Measurements from ENCODE around the genes APC, TSSK1B and FEM1C.

DNA sequence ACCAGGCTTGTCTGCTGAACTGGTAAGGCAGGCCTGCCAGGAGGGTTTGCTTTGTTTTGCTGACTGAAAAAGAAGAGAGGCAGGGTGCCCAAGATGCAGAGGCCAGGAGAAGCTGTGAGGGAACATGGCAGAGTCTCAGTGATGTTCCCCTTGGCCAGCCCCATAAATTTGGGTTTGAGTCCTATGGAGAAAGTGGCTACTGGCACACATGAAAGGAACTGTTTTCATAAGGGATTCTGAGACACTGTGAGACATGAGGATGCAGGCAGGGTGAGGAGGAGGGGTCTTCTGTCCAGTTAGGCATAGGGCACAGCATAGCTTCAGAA is 60.5 kb upstream of the EPB41L4A start:
- PRO-cap, result no peak

- PRO-cap, result bidirectional peak, plus-strand start at chr5:112707575, minus-strand start at chr5:112707376; unidirectional peak, plus-strand start at chr5:112707777
Observed at GRCh38 chr5:112707283-112708446, 30.0 kb upstream of the APC start.

GRCh38 chr5:112737396-112738527 is at the start of gene APC:
Gene APC, plus strand, starts transcription at chr5:112737885.
- PRO-cap, result bidirectional peak, plus-strand start at chr5:112737888, minus-strand start at chr5:112737760

DNA sequence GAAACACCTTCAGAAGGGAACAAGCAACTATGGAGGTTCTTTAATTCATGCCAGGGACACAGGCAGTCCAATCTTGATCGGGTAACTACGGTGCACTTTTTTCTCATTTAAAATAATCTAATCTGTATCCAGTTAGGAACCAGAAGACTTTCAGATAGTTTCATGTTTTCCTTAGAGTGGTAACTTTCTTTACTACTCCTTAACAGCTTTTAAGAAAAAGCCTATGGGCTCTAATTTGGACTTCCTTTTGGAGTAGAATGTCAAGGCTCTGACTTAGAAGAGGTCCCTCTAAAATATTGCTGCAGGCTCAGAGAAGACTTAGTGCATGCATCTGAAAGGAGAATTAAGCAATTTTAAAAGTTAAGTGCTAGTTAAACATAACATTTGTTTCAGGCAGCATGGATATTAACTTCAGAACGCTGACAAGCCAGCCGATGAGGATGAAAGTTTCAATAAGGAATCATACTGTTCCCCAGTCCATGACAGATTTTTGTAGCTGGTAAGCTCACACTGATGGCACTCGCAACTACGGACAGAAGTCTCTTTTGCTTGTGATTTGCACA is 47.3 kb downstream of the DCP2 start:
- PRO-cap, result no peak

- PRO-cap, result no peak
Observed at GRCh38 chr5:113059486-113059954, 82.9 kb downstream of the DCP2 start.

- PRO-cap, result unidirectional peak, plus-strand start at chr5:113246470
Observed at GRCh38 chr5:113246165-113246699, 188.6 kb downstream of the TSSK1B start.

DNA sequence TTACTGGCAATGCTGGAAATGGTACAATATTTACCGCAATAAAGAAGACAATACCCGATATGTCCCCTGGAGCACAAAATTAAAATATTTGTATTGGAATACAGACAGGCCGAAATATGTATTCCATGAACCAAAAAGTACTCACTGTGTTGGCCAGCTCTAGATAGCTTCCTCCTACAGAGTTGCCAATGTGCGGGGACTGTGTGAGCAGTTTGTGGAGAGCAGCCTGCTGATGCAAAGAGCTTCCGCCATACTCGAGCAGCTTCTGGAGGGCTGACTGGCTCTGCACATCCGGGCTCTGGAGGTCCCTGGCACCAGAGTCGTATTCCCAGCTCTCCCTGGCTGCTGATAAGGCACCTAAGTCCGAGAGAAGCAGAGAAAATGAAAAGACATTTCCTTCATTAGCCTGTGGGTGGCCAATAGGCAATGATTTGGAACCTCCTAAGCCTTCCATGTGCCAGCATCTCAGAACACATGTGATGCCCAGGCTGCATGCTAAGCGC is 94.4 kb downstream of the TSSK1B start:
- PRO-cap, result no peak

GRCh38 chr5:113434675-113435258 is at the start of gene TSSK1B:
Gene TSSK1B, minus strand, starts transcription at chr5:113434989.
- PRO-cap, result no peak

DNA sequence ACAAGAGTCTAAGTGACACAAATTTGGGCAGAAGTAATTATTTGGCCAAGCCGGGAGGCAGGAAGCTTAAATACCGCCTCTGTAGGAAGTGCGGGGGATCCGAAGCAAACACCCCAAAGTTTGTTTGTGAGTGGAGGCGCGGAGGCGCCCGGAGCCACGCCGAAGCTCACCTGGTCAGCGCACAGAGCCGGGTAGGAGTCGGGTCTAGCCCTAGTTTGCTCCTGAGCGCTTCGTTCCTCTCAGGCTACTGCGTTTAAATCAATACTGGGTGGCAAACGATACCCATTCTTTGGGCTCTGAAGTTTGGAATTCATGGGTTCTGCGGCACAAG is 865 bp downstream of the MCC start:
- PRO-cap, result no peak

DNA sequence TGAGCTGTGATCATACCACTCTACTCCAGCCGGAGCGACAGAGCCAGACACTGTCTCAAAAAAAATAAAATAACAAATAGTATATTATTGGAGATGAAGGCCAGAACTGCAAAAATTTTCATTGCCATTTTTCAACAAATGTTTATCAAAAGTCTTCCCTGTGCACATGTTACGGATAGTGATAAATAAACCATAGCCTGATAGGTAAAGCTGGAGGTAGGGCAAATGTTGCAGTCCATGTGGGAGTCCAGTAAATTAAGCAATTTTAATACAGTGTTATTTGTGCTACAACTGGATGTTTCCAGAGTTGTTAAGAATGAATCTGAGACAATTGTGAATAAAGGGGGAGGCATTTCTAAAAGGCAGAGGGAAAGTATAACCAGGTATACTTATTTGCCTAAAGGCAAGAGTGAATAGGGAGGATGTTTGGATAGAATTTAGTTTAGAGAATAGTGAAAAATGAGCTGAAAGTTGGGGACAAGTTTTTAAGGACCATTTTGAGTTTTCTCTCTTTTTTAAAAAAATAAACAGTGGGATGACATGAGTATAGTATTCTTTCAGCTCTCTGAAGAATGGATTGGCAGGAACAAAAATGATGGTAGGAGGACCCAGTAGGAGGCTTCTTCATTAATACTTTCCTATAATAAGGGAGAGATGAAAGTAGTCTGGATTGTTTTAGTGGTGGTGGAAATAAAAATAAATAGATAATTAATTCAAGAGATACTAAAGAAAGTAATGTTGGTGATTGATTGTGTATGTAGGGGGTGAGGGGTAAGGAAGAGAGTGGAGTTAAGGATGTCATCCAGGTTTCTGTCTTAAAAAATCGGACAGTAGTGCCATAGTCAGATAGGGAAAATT is 44.5 kb downstream of the YTHDC2 start:
- PRO-cap, result no peak

GRCh38 chr5:113691084-113691366 is 177.5 kb downstream of the YTHDC2 start:
- PRO-cap, result no peak

- PRO-cap, result no peak
Observed at GRCh38 chr5:115261738-115262360, 828 bp downstream of the PGGT1B start.

DNA sequence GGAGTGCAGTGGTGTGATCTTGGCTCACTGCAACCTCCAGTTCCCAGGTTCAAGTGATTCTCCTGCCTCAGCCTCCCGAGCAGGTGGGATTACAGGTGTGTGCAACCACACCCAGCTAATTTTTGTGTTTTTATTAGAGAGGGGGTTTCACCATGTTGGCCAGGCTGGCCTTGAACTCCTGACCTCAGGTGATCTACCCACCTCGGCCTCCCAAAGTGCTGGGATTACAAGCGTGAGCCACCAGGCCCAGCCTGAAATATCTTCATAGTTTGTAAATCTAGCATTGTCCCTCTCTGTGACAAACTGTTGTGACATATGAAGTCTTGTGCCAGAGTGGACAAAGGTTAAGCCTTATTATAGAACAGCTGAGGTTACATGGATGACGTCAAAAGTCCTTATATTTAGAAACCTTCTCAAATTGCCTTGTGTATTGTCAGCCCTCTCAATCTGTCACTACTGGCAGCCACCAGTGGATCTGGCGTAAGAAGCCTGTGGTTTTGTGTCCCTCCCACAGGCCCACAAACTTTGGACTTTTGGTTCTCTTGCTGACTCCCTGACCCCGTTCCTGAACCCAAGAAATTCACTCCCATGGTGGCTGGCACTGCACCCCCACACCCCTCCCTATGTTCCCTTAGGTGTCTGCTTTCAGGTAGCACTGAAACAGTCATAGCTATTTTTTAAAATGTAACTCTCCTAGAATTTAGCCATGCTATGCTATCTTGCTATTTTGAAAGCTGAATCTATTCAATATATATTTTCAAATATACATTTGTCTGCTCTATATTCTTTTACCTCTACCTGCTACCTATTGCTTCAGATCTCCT is 79.4 kb upstream of the CCDC112 start:
- PRO-cap, result no peak

- PRO-cap, result unidirectional peak, plus-strand start at chr5:115417243
Observed at GRCh38 chr5:115417077-115417448, 120.6 kb upstream of the CCDC112 start.

GRCh38 chr5:115543766-115544609 is 587 bp downstream of the FEM1C start:
- PRO-cap, result unidirectional peak, plus-strand start at chr5:115544061; bidirectional peak, plus-strand start at chr5:115544302, minus-strand start at chr5:115544160

DNA sequence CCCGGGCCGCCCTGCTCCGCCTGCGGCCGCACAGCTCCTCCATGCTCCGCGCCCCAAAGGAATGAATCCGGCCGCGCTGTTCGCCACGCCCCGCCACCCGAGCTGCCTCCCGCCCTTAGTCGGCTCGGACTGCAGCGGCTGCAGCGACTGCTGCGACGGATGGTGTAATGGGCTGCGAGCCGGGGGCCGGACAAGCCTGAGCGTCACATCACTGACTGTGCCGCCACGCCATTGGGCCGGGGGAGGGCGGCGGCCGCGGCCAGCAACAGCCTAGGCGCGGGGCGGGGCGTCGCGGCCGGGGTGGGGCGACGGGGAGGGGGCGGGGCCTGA is at the start of gene FEM1C:
FEM1C (minus strand) TSS at position 166 of the 330 bp plus-strand sequence.
- PRO-cap, result bidirectional peak, plus-strand start outside the sequence, minus-strand start at position 131 of the sequence

GRCh38 chr5:115709550-115710104 is 83.8 kb upstream of the TMED7 start:
- PRO-cap, result no peak

DNA sequence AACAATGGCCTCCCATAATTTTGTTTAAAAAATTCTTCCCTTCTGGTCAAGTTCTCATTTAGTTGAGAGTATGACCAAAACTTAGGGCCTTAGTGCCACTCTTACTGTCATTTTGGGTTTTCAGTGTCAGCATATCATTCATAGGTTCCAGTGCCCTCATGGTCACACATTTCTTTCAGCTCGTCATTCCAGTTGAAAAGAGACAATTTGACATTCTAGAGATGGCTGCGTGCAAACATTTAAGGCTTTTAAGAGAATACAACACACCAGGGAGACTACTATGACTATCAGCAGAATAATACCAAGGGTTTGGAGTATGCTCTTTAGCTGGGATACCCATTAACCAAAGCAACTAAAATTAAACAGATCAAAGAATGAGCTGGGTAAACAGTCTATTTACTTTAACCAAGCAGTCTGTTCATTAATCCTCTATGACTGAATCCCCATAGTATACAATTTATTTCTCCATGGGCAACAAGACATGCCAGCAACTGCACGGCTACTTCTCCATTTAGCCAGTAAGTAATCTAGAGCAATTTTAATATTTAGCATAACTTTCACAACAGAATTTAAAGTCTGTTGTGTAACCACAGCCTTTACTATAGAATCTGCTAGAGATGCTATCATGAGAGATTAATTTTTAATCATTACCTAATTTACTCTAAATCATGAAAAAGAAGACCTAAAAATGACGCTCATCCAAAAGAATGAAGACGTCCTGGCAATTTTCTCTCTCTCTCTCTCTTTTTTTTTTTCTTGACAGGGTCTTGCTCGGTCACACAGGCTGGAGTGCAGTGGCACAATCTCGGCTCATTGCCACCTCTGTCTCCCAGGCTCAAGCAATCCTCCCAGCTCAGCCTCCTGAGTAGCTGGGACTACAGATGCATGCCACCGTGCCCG is 77.6 kb downstream of the CDO1 start:
- PRO-cap, result no peak

DNA sequence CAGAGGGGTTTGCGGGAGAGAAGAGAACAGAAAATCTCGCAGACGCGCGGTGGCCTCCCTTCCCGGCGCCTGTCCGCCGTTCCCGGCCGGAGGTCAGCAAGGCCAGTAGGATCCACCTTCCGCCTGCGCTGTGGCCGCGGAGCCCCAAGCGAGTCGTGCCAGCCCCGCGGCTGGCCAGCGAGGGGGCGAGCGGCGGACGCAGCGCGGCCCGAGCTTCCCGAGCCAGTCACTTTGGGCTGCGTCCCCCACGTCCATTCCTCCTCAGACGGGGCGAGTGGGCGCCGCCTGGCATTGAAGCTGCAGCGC is 590 bp downstream of the CDO1 start:
- PRO-cap, result no peak

DNA sequence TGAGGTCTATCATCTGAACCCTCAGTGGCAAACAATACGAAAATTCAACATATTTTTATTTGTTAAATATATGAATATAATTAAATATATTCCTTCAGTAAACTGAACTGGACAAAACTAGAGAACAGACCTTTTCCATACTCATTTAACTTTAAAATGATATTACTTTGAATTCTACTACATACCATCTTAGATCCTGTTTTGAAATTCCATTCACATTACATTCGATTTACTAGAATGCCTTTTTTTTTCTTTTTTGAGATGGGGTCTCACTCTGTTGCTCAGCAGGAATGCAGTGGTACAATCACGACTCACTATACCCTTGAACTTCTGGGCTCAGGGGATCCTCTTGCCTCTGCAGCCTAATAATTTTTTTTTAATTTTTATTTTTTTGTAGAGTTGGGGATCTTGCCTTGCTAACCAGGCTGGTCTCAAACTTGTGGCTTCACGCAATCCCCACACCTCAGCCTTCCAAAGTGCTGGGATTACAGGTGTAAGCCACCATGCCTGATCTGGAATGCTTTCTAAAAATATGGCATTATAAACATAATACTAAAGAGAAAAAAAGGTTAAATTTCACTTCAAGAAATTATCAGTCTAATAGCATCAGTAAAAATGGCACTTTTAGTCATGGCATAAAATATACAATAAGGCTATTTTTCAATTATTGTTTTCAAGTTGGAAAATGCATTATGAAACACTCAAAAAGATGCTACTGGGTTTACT is 10.9 kb downstream of the ATG12 start:
- PRO-cap, result no peak